GM12892 (cell line): ENCODE measurements around the gene CYP24A1.

DNA sequence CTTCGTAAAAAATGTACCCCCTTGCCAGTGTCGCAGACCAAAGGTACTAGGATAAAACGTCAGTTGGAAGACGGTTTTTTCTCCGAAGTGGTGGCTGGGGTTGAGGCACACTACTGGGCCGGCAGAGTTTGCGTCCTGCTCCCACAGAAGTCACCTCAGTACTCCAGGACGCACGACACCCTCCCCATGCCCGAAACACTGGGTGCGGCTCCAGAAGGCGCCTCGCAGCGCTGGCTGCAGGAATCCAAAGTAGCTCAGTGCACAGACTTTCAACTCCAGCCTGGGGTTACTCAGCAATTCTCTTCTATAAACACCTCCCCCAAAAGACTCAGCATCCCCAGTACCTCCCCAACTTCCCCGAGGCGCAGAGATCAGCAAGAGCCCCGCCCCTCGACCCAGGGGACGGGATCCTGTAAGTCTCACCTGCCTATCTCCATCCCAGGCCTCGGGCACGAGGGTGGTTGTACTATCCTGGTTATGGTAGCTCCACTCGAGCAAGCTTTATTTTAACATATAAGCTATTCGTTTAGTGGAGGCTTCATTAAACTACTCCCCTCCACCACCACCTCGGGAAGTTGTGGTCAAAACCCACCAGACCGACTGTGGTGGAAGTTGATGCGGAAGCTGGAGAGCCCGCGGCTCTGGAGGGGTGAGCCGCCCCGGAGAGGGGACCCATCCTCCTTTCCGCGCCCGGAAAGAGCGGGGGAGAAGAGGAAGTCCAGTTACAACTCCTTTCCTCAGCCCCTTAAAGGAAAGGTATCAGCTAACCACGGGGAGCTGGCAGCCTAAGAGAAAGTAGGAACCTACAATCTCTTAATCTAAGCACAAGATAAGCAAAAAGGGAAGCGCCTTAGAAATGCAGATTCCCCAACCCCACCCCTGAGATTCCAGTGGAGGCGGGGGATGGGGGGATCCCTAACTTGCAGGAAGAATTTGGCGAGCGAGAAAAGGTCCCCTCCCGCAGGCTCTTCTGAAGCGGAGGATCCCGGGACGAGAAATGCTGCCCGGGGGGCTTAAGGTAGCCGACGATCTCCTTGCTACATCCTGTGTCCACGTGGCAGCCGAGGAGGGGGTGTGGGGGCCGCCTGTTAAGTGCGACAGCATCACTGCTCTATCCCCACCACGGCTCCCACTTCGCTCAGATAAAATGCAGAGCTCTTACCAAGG lies 87.8 kb downstream of the ZFP64 start:
- RRBS: no CpG with 5 or more reads among the region's 52 CpGs

DNA sequence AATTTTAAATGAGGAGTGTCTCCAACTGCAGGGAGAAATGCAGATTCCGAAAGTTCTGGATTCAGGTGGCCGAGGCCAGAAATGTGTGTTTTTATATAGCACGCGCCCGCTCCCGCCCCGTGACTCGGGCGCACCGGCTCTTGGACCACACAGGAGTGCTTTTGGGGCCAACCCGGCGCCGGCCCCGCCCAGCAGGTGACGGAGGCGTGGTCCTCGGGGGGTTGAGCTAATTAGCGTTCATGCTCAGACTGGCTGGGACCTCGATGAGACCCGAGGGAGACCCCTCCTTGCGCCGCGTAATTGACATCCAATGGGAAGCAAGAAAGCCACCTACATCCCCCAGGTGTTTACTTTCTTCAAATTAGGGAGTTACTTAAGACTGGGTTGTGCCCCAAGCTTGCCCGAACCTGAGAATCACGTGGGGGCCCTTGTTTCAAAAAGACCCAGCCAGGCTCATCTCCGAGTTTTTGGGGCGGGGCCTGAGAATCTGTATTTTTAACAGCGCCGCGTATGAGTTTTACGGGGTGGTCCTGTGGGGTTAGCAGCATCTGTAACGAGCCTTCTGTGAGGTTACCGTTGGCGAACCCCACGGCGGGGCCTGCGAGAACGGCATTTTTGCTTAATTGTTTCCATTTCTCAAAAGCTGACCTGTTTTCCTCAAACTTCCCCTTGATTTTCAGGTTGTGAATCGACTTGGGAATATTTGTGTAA lies 85.5 kb downstream of the ZFP64 start:
- RRBS: no CpG with 5 or more reads among the region's 39 CpGs

- RRBS: no CpG with 5 or more reads among the region's 3 CpGs
Observed at GRCh38 chr20:52975889-52976127, 3.6 kb downstream of the TSHZ2 start.

DNA sequence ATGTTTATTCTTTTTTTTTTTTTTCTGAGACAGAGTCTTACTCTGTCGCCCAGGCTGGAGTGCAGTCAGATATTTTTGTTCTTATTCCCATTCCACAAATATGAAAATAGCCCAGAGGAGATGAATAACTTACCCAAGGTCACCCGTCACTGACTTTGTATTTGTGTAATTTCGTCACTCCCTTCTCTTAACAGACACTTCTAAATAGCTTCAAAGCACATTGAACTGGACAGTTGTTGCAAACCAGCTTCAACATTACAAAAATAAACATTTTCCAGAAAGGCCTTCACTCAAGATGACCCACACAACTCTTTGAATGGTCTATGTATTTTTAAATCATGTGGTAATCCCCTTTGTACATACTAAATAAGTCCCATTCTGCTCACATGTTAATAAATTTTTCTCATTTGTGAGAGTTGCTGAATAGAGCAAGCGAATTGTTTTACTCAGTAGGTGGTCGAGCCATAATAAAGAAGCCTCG lies 109.8 kb downstream of the TSHZ2 start:
- RRBS: no CpG with 5 or more reads among the region's 6 CpGs

DNA sequence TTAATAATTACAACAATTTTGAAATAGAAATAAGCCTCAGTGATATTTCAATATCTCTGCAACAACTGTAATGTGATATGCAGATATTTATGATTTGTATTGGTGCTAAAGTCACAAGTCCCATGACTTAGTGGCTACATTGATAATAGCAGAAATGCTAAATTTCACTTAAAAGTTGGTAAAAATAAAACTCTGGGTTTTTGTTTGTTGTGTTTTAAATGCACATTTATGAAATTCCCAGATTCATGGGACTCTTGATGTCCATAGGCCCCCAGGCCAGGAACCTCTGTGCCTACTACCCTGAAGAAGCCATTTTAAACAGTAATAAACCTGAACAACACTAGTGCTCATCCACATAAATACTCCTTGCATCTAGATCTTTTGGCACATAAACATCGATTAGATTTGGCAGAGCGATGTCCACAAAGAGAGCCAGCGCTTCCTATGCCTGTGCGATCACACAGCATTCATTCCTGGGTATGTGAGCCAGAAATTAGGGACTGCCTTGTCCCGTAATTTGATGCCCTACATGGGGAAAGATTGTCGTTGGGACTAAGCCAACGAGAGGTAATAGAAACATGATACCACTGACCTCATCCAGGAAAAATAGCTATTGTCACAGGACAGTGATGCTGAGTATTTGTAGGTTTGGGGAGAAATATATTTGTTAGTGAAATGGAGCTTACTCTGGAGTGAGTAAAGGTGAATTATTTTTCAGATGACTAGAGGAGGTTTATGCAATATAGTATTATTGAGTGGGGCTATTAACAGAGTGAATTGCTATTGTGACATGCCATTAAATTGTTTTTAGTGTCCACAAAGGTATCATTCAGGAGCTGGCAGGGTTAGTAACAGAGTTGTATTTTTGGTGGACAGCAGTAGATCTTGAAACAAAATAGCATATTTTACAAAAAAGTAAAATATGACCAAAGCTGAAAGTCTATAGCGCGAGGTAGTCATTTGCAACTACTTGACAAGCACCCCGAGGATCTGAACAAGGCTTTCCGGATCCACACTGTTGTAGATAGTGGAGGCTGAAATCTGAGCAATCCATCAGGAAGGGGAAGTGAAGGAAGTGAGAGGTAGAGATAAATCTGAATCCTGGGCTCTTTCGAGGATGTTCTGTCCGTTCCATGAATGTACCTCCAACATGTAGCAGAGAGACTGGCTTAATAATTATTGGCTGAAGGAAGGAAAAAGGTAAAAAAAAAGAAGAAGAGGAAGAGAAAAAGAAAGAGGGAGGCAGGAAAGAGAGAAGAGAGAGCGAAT lies 154.1 kb downstream of the TSHZ2 start:
- RRBS: no CpG with 5 or more reads among the region's 14 CpGs

DNA sequence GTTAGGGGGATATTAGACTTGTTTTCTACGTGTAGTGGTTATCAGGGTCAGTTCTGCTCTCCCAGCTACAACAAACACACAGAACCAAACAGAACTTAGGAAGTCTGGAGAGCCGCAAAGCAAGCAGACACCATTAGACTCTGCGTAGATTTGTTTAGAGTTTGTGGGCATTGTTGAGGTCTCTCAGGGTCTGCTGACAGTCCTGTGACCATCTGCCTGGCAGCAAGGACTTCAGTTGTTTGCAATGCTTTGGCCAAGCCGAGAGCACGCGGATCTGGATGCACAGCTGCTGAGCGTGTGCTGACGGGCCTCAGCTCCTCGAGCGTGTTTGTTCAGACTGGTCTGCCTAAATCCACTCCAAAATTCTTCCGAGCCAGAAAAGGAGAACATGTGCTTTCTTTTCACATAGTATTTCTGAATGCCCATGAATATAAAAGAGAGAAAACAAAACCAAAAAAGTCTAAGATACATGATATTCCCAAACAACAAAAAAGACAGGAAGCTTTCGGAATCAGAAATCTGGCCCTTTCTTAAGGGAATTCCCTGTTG lies 159.0 kb downstream of the ZNF217 start:
- RRBS: no CpG with 5 or more reads among the region's 12 CpGs

GRCh38 chr20:53576672-53577514 lies 16.7 kb downstream of the ZNF217 start:
- RRBS: no CpG with 5 or more reads among the region's 12 CpGs

DNA sequence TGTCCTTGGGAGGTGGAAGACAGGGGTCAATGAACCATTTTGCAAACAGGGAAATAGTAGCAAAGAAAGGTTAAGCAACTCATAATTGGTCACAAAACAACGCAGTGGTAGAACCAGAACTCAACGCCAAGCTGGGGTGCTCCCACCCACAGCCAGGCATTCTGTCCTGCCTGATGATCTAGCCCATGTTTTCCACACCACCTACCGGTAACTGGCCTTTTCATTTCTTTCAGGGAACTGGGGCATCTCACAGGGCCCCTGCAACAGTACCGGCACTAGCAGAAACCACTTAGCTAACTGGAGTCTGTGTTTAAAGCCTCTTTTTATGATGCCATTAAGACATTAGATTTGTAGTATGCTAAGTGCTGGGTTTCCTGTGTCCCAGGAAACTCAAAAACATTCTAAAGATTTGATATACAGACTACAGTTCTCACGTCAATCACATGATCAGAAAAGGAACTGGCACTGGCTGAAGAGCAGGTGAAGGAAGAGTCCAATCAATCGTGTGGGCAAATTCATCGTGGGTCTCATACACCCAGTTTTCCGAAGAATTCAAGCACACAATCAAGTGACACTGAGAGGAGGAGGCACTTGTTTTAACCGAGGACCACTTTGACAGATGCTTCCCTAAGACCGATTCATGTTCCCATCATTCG lies 13.7 kb downstream of the ZNF217 start:
- RRBS: no CpG with 5 or more reads among the region's 11 CpGs

DNA sequence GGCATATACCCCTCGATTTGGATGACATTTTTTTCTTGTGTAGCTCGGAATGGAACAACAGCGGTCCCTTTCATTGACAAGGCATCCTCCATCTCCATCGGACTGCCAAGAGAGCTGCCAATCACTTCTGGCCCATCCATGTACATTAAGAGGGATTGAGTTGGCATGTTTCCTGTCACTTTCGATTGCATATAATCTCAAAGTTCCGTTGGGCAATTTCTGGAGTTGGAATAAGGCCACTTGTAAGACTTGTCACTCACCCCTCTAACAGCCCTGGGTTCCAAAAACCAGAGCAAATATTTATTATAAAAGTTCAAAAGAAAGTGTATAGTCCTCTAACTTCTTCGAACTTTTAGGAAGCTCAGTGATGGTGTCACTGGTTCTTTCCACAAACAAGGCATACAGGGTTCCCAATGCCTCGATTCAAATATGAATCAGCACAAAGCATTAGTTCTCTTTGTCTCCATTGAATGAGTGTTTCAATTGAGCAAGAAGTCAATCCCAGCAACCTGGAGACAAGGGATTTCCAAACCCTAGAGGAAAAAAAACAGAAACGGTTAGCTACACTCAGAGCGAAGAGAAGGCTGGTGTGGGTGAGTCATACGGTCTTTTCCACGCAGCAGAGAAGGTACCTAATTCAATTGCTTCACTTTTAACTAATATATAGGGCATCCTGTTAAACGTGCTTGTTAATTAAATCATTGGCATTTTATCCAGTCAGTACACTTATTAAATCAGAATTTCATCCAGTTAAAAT lies 10.8 kb downstream of the ZNF217 start:
- RRBS: no CpG with 5 or more reads among the region's 13 CpGs

GRCh38 chr20:53642334-53643136 lies 48.9 kb upstream of the ZNF217 start:
- RRBS: 10% methylated on average over 1 of the region's 18 CpGs

GRCh38 chr20:53739624-53739865 lies 145.9 kb upstream of the ZNF217 start:
- RRBS: no CpG with 5 or more reads among the region's 2 CpGs

DNA sequence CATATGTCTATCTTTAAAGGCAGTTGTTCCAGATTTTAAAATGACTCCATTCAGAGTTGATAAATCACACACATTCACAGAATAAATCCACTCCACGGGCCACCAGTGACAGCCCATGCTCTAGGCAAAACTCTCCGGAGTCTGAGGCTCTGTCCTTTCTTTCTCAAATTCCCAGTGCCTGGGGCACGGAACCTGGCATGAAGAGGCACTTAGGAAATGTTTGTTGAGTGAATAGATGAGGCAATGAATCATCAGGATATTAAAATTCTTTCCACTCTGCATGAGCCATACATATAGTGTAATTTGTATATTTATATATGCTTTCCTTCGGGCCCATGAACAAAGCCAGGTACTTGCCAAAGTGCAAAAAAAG lies 212.1 kb upstream of the ZNF217 start:
- RRBS: no CpG with 5 or more reads among the region's 4 CpGs

DNA sequence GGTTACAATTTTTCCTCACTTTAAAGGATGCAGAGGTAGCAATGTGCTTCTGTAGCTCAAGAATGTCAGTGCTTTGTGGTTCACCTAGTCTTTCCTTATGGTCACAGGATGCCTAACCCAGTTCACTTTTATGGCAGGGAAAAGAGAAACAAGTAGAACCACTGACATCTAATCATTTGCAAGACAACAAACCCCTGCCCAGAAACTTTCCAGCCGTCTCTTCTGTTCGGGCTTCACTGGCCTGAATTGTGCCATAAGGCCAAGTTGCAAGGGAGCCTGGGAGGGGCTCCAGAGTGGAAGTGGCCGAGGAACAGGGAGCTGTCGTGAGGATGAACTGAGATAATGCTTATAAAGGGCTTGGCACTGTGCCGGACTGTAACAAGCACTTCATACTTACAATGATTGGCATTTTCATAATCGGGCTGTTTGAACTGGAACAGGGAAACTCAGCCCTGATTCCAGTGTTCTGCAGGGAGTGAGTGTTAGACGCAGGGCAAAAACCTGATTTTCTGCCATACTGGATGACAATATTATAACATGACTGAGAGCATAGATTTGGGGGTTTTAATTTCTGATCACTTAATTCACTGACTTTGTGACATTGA lies 212.6 kb downstream of the BCAS1 start:
- RRBS: no CpG with 5 or more reads among the region's 7 CpGs

DNA sequence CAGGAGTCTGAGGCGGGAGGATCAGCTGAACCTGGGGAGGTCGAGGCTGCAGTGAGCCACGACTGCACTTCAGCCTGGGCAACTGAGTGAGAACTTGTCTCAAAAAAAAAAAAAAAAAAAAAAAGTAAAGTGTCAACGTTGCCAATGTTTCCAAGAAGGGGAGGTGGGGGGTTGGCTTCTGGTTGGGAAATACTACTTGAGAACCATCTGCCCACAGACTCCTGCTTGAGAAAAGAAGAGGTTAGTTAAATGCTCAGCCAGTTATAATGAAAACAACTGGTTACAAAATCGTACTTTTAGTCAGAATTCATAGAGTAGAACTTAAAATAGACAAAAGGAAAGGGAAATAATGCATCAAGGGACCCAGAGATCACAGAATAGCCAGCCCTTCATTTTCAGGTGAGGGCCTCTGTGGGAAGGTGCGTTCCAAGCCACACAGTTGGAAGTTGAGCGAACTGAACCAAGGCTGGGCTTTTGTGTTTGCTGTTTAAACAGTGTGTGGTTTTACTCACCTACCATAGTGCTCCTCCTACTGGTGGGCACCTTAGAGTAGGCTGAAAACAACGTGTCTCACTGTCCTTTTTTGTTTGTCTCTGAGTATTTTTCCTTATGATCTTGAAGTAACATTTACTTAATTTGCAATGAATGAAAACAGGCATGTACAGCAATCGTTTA lies 200.8 kb downstream of the BCAS1 start:
- RRBS: no CpG with 5 or more reads among the region's 9 CpGs

DNA sequence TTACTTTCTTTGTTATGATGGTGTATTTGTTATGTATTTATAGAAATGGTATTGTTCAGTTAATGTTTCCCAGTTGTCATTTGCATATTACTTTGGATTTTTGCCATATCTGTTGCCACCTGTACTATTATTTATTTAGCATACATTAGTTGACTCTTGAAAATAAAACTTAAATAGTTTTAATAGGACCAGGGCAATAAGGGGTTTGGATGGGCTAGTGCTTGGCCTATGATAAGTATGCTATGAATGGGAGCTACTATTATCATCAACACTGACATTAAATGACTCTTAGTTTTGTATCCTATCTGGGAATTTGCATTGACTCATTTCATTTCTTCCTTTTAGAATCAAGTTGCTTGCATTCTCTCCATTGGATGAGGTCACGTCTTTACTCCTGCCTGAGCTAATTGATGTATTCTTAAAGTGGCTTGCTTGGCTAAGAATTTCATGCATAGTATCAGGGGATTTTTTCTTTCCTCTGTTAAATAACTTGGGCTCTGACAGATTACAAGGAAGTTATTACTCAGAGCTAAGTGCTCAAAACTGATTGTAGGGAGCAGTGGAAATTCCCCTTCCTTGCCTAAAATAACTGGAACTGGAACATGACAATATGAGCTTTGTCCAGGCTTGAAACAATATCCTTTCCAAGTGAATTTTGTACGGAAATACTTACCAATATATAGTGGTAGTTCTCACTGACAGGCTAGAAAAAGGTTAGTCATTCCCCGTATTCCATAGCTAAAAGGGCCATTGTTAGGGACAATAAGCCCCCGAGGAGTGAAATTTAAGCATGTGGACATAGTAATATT lies 170.0 kb downstream of the BCAS1 start:
- RRBS: no CpG with 5 or more reads among the region's 4 CpGs

GRCh38 chr20:53914080-53914530 lies 156.3 kb downstream of the BCAS1 start:
- RRBS: no CpG with 5 or more reads among the region's 6 CpGs

- RRBS: no CpG with 5 or more reads among the region's 12 CpGs
Observed at GRCh38 chr20:54123288-54124339, 50.2 kb downstream of the CYP24A1 start.

DNA sequence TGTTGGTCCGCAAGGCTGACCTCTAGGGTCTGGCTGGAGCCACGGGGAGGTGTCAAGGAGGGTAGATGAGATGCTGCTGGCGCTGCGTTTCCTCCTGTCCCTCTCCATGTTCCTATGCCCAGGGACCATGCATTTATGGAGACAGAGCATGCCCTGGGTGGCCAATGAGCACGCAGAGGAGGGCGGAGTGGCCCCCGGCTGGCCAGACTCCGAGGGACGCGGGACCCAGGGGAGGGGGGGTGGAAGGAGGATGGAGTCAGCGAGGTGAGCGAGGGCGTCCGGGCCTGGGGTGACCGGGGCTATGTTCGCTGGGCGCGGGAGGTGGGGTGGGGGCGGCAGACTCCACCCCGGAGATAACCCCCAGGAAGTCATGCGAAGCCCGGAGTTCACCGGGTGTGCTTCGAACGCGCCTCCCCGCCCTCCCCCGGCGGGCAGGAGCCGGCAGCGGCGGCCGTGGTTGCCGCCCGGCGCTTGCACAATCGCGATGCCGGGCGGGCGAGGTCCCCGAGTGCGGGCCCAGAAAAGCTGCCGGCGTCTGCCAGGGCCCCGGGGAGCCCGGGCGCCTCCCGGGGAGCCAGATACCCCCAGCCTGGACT lies at the start of gene CYP24A1:
Gene CYP24A1 (minus strand): TSS at position 108 of the 596 bp plus-strand sequence.
- RRBS: 5% methylated on average over 20 of the region's 49 CpGs

DNA sequence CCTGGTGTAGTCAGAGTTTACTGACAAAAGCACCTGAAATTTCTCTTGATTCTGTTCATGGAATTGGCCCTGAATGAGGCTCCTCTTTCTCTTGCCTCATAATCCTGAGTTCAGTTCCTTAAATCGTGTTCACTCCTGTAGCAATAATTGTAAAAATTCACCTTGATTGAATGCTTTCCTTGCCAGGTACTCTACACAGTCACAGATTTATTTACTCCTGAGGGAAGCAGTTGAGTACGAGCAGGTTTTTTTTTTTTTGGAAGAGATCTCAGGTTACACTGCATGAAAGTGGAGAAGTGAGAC lies 93.1 kb upstream of the DOK5 start:
- RRBS: no CpG with 5 or more reads among the region's 2 CpGs